Natural killer cell (primary cell): ENCODE results near the genes TRABD2B and CDKN2C.

DNA sequence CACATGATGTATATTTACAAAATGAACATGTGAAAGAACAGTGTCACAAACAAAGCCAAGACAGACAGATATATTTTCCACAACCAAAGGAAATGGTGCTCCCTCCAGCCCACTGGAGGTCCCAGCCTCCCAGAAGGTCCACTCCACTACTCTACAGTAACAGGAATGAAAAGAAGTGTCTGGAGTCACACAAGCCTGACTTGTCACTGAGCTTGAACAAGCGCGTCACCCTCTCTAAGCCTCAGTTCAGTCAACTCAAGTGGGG is 121.3 kb downstream of the TRABD2B start:
- PRO-cap, result no peak

DNA sequence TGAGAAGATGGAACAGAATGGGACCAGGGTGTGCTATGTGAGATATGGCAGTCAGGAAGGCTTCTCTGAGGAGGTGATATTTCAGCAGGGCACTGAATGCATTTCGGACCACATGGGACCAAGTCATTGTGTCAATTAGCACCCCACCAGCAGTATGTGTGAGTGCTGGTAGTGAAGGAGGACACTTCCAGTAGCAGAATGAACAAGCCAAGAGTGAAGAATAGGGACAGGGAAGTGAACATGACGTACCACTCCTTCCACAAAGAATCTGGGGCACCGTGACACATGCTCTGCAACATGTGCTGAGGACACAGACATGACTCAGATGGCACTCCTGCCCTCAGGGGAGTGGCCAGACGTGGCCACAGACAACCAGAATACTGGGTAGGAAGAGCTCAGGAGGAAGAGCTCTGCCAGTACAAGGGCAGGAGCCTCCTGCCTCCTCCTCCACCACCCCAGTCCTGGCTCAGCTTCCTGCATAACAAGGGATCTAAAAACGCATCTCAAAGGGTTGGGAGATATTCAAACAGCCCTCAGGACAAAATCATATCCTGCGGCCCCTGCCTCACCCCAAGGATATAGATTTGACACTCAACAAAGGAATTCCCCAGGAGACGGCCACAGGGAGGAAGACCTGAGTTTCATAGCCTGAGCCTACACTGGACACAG is 102.5 kb downstream of the TRABD2B start:
- PRO-cap, result no peak

- PRO-cap, result no peak
Measured at GRCh38 chr1:47938278-47938861, 58.8 kb downstream of the TRABD2B start.

- PRO-cap, result no peak
Measured at GRCh38 chr1:47997030-47998129, at the start of gene TRABD2B. TSS of gene TRABD2B (minus strand) at chr1:47997385.

DNA sequence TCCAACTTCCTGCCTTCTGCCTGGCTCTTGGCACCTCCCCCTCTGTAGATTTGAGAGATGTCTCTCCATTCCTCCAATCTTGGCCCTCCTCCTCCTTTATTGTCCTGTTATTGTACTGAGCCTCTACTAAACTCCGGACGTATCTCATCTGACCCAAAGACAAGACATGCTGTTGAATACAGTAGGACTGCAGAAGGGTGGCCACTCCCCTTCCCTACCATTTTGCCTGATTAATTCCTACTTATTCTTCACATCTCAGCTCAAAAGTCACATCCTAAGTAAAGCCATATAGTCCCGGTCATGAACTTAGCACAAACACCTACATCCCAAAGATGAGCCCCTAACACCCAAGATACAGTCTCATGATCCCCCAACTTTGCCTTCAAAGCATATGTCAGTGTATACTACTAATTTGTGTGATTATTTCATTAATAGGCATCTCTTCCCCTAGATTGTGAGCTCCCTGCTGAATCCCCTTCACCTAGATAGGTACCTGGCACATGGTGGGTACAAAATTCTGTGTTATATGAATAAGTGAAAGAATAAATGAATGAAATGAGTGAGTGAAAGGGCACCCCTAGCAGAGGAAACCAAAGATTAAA is 26.8 kb downstream of the SLC5A9 start:
- PRO-cap, result no peak

- PRO-cap, result no peak
Measured at GRCh38 chr1:48777293-48777905, 708 bp upstream of the BEND5 start.

DNA sequence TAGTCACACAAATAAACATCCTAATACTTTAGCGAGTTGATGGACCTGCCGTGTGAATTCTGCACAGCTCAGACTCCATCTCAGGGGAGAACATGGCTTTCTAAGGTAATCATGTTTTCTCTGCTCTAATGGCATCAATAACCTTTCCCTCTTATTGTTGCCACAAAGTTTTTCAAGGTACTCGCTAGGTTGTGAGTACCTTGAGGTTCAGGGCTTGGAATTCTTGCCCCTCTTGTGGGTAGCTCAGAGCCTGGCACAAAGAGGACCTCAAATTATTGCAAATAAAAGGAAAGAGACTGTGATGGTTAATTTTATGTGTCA is 55.6 kb upstream of the BEND5 start:
- PRO-cap, result no peak

DNA sequence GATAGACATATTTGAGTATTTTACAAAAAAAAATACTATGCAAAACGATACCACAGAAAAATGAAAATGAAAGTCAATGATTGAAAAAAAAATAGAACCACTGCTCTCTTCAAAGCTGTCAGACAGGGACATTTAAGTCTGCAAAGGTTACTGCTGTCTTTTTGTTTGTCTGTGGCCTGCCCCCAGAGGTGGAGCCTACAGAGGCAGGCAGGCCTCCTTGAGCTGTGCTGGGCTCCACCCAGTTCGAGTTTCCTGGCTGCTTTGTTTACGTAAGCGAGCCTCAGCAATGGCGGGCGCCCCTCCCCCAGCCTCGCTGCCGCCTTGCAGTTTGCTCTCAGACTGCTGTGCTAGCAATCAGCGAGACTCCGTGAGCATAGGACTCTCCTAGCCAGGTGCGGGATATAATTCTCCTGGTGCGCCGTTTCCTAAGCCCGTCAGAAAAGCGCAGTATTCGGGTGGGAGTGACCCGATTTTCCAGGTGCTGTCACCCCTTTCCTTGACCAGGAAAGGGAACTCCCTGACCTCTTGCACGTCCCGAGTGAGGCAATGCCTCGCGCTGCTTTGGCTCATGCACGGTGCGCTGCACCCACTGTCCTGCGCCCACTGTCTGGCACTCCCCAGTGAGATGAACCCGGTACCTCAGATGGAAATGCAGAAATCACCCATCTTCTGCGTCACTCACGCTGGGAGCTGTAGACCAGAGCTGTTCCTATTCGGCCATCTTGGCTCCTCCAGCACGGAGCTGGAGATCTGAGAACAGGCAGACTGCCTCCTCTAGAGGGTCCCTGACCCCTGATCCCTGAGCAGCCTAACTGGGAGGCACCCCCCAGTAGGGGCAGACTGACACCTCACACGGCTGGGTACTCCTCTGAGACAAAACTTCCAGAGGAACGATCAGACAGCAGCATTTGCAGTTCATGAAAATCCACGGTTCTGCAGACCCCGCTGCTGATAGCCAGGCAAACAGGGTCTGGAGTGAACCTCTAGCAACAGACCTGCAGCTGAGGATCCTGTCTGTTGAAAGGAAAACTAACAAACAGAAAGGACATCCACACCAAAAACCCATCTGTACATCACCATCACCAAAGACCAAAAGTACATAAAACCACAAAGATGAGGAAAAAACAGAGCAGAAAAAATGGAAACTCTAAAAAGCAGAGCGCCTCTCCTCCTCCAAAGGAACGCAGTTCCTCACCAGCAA is 480.8 kb upstream of the BEND5 start:
- PRO-cap, result no peak

DNA sequence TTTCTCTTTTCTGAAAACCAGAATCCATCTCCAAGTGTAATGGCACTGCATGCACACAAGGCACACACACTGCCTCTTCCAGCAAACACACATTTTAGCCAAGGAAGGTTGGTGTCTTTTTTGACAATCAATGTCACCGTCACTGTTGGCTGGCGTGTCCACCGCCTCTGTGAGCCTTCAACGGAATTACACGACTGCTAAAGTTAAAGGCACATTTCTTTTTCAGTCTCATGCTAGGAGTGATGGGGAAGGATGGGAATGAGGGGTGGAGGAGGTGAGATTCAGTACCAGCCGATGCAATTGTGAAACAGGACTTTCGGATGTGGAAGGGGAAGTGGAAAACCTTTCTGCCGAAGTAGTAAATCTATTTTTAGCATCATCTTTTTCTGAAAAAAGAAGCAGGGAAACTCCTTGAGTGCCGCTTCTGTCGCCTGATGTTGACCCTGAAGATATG is 1.4 kb downstream of the ELAVL4 start:
- PRO-cap, result no peak

- PRO-cap, result no peak
Measured at GRCh38 chr1:50730528-50731169, 229.4 kb downstream of the FAF1 start.

GRCh38 chr1:50927643-50928548 is 32.2 kb downstream of the FAF1 start:
- PRO-cap, result no peak

DNA sequence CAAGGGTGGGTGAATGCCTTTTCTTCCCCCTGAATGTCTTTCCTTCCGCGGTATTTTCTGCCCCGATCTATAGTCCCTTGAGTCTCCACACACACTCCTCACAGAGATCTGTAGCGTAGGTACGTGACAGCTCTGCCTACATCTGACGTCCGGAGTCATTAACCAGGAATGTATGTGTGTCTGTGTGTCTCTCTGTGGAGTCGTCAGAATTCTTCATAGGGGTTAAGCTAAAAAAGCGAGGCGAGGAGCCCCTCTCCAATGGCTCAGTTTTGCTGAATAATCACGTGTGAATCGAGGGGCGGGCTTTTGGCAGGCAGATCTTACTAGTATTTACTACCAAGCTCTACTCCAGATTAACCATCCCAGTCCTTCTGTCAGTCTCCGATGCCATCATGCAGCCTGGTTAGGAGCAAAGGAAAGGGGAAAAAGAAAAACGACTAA is at the start of gene CDKN2C:
CDKN2C (plus strand) TSS at position 351 of the 441 bp plus-strand sequence.
- PRO-cap, result bidirectional peak, plus-strand start at position 360 of the sequence, minus-strand start at position 112 of the sequence

- PRO-cap, result no peak
Measured at GRCh38 chr1:50977305-50977536, 7.2 kb downstream of the CDKN2C start.

DNA sequence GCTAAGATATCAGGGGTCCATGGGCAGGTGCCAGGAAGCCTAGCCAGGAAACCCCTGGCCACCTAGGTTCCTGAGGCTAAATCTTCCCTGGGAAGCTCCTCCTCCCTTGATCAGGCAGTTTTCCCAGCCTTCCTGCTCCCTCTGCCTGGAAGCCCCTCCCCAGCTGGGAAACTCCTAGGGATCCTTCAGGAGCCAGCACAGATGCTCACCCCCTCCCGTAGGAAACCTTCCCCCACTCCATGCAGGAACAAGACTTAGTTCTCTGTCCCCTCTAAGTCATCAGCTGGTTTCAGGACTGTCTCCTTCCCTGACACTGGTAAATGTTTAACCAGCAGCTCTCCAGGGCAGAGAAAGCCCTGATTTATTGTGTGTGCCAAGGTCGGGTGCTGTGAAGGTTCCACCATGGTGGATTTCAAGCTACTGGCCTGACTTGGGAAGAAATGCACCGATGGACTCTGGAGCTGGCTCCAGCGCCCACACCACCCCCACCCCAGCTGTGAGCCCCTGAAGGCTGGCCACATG is 25.0 kb downstream of the TTC39A start:
- PRO-cap, result no peak

GRCh38 chr1:51316323-51317159 is 13.8 kb downstream of the TTC39A start:
- PRO-cap, result no peak

- PRO-cap, result no peak
Measured at GRCh38 chr1:51405770-51406402, 75.5 kb upstream of the TTC39A start.

- PRO-cap, result no peak
Measured at GRCh38 chr1:51478756-51479608, 40.1 kb downstream of the EPS15 start.

DNA sequence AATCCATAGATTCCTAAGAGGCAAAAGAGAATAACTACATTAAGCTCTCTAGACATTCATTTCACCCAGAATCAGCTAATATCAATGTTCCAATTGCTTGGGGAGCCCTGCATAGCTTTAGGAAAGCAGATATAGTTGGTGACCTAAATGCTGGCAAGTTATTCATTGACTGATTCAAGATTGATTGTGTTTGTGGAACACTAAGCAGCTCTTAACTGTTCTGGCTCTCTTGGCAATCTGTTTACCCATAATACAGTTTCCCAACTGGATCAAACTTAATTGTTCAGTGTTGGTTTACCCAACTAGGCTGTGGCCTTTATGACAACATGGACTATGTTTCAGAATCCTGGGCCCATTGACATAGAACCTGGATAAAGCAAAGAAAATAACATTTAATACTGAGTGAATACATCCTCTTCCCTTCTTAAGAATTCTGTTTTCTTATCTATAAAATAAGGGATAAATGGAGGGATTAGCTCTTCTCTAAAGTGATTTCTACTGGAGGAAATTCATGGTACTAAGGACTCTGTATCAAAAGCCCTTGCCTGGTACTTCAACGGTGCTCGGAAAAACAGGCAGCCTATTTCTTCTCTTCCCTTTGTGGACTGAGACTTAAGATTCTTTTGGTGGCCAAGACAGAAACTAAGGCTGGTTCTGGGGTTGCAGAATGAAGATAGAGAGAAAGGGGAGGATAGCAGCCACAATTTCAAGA is 83.5 kb downstream of the NRDC start:
- PRO-cap, result no peak

- PRO-cap, result no peak
Measured at GRCh38 chr1:51879344-51879797, 844 bp upstream of the NRDC start.

DNA sequence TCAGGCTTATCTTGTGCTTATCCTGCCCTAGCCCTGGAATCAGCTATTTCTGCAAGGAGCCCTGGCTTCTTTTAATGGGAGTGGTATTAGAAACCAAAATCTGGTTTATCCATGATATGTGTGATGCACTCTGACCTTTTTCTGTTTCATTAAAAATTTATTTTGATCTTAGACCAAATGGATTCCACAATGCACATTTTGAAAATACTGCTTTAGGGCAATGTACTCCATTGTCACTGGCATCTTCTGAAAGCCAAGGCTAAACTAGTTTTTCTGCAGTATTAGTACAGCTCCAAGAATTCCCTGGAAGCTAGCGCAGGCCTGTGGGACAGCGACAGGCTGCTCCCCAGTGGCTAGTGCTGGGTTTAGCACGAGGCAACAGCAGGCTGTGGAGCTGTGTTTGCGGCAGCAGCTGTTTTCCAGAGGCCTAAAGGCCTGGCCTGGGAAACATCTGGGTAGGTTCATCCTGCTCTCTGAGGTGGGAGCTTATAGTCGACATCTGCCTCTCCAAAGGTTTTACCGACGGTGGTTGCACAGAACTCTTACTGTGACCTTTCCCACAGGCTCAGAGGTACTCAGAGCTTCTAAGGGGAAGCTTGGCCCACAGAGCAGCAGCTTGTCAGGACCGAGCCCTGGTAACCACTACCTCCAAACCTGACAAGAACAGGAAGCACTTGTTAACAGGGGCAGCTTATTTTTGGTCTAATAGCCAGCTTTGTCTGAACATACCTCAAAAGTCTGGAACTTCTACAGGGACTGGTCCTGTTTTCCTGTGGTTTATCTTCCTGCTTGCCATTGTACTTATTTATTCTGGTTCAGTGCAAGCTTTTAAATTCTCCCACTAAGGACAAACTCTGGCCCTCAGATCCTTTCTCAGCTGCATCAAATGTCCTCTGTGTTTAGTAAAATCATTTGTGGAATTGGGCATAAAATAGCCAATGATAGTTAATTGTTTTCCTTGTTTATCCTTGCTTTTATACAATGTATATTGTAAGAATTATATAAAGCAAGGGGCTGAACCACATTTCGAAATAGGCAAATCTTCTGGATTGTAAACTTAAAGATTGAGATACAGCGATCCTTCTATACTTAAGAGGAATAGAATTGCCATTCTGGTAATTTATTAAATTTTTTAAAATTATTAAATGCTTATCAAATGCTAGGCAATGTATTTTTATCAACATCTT is 17.1 kb downstream of the CC2D1B start:
- PRO-cap, result no peak